SJSA1 (cell line): ENCODE data around the gene CUL4A.

DNA sequence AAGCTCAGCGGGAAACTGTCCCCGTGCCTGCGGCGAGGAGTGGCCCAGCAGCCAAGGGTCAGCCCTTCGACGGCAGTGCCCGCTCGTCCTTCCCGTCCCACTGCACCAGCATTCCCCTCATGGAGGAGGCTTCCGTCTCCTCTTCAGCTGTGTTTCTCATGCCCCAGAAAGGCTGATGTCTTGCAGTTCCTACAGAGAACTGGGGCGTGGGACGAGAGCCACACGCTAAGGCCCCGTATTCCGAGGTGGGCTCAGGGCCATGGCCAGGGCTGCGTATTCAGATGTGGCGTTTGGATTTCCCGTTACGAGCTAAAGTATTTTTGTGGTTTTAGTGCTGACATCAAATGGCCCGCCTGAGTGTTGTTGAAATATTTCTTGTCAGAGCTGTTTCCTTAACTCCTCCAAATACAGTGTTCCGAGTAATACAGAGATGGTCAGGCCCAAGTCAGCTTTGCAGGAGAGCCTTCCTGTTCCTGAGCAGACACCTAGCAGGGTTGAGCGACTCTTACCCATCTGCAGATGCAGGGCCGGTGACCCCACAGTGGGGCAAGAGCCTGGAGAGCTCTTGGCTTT lies 93.7 kb downstream of the ATP11A start:
- RAMPAGE, long total RNA, result no peak

- RAMPAGE, long total RNA, result no peak
These were observed 63.0 kb upstream of the MCF2L start for GRCh38 chr13:112905861-112906578.

DNA sequence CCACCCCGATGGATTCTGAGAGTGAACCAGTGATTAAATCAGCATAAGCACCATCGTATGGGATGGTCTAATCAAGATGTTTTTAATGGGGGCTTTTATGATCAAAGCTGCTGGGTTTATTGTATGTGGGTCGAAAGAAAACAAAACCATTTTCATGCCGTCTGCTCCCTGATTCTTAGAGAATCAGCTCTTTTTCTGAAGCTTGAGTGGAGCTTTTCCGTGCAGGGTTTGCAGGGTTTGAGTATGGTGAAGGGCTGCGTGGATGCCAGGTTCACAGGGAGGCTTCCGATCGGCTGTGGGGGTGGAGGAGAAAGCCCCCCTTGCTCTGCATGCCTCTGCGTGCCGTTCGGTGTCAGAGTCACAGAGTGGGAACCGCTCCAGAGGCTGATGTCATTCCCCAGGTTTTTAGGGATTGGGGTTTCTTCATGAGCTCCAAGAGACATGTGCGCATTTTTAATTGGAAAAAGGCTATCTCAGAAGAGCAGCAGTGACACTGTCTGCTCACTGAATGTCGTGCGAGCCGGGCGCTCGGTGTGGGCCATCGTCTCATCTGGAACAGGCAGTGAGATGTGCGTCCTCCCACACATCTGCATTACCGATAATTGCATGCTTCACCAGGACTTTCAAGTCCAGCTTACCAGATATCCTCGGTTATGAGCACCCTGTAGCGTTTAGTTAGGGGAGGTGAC lies 1.5 kb downstream of the MCF2L start:
- RAMPAGE, long total RNA, result no peak

DNA sequence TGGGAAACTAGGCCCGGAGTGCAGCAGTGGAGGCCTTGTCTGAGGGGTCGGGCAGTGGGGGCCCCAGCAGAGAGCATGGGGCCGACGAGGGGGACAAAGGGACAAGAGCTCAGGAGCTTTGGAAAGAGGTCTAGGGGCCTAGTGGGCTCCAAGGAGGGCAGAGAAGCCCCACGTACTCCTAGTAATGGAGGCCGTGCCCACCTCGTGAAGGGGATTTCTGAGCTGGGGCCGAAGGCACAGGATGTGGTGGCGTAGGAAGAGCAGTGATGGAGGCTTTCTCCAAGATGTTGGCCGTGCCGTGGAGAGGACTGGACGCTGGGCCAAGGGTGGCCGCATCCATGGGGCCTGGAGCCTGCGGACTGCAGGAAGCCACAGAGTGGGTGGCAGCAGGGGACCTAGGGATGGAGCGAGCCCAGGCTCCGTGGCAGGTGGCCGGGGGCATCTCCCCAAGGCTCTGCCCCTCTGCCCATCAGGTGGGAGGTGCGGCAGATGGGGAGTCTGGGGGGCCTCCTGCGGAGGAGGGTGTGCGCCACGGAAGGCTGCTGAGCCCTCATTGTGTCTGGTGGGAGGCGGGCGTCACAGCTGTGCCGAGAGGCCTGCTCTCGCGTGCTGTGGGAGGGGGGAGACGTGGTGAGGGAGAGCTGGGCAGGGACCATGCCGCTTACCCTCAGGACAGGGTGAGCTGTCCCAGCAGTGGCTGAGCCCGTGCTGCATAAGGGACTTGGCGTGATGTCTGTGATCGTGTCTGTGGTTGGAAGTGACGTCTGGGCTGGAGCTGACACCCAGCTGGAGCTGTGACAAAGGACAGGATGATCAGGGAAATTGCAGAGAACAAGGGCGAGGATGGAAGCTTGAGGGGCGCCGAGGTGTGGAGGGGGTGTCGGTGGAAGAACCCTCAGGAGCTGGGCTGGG lies 13.3 kb downstream of the MCF2L start:
- RAMPAGE, long total RNA, result no peak

GRCh38 chr13:113009679-113010205 lies 40.7 kb downstream of the MCF2L start:
- RAMPAGE, long total RNA, result no peak

DNA sequence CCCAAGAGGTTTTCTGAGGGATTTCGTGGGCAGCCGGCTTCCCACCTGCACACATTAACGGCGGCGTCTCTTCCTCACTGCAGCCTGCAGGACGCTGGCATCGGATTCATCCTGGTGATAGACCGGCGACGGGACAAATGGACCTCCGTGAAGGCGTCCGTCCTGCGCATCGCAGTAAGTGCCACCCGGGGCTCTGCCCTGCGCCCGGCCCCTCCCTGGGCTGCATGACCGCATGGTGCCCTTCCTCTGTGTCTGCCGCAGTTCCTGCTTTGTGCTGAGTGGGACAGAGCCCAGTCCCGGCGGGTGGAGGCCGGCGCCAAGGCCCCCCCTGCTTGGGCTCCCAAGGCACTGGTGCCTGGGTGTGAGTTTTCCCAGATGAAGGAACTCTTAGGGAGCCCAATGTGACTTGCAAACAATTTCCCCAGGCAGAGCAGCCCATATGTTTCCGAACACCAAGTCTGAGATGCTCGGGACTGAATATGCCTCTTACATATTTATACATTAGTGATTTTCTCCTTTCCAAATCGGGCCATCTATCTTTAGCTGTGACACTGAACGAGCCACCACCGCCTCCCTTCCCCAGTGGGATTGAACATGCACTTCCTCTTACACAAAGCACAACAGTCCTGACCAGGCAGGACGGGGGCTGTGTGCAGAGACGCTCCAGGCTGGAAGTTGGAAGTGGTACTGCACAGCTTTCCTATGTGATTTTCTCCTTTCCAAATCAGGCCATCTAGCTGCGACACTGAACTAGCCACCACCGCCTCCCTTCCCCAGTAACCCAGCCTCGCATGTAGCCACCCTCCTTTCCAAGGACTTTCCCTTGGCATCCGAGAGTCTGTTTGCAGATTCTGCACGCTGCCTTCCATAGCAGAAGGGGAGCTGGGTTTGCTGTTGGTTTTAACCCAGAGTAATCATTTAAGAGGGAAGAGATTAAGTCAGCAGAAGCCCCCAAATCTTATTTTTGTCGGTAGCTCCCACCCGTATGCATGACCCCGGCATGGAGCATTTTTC lies 60.1 kb upstream of the F7 start:
- RAMPAGE, long total RNA, result no peak

GRCh38 chr13:113083311-113084266 lies 22.0 kb upstream of the F7 start:
- RAMPAGE, long total RNA, result no peak

- RAMPAGE, long total RNA, result no peak
These were observed 7.6 kb upstream of the F7 start for GRCh38 chr13:113097921-113098425.

DNA sequence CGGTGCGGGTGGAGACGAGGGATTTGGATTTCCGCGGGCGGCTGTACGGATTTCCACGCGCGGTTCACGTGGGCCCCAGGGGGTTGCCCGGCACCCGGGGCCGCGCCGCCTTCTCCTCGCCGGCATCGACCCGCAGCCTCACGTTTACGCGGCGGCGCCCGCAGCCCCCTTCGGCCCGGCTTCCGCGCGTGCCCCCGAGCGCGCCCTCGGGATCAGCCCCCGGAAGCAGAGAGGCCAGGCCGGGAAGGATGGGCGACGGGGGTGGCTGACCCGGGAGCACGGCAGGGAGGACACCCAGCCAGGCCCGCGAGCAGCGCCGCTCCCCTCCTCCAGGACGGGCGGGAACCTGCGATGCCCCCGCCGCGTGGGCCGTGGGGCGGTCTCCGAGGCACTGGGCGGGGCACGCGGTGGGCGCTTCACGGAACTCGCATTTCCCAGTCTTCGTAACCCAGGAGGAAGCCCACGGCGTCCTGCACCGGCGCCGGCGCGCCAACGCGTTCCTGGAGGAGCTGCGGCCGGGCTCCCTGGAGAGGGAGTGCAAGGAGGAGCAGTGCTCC lies 4.7 kb downstream of the F7 start:
- RAMPAGE, long total RNA, result no peak

DNA sequence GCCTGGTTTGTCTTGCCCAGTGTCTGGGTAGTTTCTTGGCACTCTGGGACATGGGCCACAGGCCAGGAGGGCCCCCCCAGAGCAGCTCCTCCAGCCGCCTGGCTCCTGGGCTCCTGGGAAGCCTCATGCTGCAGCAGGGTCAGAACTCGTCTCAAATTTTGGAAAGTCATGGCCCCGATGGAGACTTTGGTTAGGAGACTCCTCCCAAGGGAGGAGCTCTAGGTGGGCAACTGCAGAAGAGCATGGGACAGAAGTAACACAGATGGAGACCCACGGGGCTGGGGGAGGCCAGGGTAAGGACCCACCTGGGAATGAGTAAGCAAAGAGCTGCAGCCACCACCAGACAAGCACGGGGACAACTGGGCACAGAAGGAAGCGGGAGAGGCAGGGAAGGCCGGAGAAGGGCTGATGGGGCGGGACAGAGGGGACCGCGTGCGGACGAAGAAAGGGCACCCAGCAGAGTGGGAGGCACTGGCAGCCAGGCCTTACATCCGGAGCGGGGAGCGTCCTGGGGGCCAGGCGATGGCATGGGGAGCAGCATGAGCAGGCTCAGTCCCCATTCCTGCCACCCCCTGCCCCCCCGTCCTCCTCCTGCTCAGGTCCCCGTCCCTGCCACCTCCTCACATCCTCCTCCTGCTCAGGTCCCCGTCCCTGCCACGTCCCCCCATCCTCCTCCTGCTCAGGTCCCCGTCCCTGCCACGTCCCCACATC lies 2.9 kb downstream of the PROZ start:
- RAMPAGE, long total RNA, result no peak

GRCh38 chr13:113185037-113185481 lies 23.4 kb downstream of the PCID2 start:
- RAMPAGE, long total RNA, result no peak

DNA sequence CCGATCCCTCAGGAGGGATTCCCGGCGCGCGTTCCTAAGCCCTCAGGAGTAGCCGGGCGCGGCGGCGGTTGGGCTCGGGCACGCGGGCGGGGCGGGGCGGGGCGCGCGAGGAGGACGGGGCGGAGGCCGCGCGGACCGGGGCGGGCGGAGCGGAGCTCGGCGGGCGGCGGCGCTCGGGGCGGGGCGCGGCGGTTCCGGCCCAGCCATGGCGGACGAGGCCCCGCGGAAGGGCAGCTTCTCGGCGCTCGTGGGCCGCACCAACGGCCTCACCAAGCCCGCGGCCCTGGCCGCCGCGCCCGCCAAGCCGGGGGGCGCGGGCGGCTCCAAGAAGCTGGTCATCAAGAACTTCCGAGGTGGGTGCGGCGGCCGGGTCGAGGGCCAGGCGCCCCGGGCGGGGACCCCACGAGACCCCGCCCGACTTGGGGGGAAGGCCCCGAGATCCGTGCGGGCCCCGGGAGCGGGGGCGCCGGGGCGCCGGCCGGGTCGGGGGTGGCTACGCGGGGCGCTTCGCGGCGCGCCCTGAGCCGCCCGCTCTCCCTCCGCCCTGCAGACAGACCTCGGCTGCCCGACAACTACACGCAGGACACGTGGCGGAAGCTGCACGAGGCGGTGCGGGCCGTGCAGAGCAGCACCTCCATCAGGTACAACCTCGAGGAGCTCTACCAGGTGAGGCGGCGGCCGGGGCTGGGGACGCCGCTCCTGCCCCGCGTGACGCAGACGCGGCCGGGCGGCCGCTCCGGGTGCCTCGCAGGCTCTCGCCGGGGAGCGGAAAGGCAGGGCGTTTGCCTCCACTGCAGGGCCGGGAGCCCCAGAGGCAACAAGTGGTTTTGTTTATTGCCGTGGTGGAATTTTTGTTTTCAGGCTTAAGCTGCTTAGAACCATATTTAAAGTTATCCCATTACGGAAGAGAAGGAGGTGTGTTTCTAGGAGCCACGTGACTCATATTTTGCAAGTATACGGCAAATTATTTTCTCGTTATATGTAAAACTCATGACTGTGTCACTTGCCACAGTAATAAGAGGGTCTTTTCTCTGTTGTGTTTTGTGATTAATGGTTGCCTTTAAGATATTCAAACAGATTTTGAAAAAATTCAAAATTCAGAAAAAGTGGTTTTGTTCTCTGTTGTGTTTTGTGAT lies at the start of gene CUL4A:
TSS of gene CUL4A (plus strand) at position 191 of the 1,136 bp plus-strand sequence.
- RAMPAGE, long total RNA, result no peak

GRCh38 chr13:113251495-113252247 lies 42.3 kb downstream of the CUL4A start:
- RAMPAGE, long total RNA, result no peak

GRCh38 chr13:113290268-113290581 lies 6.8 kb upstream of the LAMP1 start:
- RAMPAGE, long total RNA, result no peak

DNA sequence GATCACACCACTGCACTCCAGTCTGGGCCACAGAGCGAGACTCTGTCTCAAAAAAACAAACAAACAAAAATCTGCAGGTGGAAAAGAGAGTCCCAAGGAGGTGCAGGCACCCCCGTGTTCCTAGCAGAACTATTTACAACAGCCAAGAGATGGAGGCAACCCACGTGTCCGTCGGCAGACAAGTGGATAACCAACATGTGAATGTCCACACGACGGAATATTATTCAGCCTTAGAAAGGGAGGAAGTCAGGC lies 29.5 kb downstream of the LAMP1 start:
- RAMPAGE, long total RNA, result no peak

DNA sequence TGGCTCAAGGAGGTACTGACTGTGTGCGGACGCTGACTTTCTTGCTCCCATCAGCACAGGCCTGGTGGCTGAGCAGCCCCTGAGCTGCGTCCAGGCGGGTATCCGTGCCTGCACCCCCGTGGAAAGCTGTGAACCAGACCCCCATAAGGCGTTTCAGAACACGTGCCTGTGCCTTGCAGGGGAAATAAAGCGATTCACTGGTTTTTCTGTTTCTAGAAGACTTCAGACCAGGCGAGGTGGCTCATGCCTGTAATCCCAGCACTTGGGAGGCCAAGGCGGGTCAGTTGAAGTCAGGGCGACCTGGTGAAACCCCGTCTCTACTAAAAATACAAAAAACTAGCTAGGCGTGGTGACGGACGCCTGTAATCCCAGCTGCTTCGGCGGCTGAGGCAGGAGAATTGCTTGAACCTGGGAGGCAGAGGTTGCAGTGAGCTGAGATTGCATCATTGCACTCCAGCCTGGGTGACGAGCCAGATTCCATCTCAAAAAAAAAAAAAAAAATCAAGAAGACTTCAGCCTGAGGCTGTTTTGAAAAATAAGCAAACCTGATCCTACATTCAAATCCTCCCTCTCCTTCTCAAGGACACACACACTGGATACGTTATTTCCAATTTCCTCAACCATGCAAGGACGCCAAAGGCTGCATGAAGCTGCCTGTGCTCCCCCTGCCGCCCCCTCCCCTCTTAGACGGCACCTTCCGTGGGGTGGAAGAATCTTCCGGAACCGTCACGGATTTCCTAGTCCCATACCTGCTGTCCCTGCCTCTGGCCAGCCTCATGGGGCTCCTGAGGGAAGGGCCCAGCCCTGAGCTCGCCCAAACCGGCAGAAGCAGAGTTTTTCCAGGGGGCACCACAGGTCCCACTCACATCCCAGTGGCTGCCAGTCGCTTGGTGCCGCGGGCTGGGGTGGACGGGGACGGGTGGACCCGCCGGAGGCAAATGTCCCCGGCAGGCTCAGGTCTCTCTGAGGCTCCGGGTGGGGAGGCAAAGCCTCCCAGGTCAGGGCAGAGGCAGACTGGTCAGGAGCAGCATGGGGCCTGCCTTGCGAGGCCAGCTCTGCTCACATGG lies 25.2 kb downstream of the ADPRHL1 start:
- RAMPAGE, long total RNA, result no peak

- RAMPAGE, long total RNA, result no peak
These were observed 3.5 kb downstream of the ADPRHL1 start for GRCh38 chr13:113449723-113450185.

- RAMPAGE, long total RNA, result no peak
These were observed 6.9 kb downstream of the DCUN1D2 start for GRCh38 chr13:113483330-113484363.

DNA sequence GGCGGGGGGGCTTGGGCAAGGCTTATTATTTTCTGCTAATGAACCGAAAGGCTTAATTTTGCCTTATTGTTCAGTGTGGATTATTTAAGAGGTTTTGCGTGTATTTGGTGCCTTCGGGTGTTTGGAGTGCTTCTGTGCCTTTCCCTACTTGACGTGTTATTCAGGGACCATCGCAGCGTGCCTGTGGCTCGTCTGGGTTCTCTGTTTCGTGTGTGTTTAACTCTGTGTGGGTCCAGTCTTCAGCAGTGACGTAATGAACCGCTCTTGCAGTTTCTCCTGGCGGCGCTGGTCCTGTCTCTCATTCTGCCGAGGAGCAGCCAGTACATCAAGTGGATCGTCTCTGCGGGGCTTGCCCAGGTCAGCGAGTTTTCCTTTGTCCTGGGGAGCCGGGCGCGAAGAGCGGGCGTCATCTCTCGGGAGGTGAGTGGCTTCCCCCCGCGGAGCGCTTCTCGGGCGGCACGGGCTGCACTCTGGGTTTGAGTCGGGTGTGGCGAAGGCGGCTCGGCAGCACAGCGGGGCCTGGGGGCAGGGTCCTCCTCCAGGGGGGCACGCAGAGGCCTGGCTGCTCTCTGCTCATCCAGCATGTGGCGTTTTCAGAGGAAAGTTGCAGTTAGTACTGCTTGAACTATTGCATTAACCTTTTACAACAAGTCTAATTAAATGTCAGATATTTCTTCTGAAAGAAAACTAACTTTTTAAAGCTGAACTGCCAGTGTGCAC lies 36.4 kb upstream of the TFDP1 start:
- RAMPAGE, long total RNA, result no peak

- RAMPAGE, long total RNA, result no peak
These were observed 1.3 kb downstream of the TFDP1 start for GRCh38 chr13:113585990-113586209.